Thyroid gland (tissue), 7 donors: Measurements from ENCODE around the gene VCAN.

DNA sequence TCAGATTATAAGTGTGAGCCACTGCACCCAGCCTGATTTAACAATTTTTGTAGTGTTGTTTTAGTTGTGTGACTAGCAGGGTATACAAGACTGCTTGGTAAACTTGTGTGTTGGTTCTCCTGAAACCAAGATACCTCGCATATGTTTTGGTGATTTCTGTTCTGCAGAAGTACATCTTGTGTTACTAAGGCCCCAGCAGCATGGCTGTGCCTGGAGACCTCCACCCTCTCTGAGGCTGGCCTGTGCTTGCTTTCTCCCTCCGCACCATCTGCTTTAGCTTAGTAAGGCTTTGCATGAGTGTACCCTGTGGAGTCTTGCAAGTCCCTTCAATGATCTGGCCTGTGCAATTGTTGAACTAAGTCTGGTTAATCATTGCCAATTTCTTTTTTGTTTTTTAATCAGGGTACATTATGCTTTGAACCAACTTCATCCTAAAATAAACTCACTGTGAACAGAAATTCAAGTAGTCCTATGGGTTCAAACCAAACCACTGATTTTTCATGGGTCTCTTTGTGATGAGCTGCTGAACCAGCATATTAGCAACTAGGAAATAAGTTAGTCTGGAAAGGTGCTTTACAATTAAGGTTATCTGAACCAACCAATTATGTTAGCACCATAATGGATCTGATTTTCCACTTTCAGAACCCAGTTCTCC is 32.3 kb downstream of the ACOT12 start:
- PRO-cap, 2 experiments, result no peak in any of the 2 experiments
- RAMPAGE, long total RNA, 5 experiments, result no peak in any of the 5 experiments

GRCh38 chr5:81607995-81608580 is 142.8 kb downstream of the SSBP2 start:
- PRO-cap, 2 experiments, result no peak in any of the 2 experiments
- RAMPAGE, long total RNA, 5 experiments, result no peak in any of the 5 experiments

DNA sequence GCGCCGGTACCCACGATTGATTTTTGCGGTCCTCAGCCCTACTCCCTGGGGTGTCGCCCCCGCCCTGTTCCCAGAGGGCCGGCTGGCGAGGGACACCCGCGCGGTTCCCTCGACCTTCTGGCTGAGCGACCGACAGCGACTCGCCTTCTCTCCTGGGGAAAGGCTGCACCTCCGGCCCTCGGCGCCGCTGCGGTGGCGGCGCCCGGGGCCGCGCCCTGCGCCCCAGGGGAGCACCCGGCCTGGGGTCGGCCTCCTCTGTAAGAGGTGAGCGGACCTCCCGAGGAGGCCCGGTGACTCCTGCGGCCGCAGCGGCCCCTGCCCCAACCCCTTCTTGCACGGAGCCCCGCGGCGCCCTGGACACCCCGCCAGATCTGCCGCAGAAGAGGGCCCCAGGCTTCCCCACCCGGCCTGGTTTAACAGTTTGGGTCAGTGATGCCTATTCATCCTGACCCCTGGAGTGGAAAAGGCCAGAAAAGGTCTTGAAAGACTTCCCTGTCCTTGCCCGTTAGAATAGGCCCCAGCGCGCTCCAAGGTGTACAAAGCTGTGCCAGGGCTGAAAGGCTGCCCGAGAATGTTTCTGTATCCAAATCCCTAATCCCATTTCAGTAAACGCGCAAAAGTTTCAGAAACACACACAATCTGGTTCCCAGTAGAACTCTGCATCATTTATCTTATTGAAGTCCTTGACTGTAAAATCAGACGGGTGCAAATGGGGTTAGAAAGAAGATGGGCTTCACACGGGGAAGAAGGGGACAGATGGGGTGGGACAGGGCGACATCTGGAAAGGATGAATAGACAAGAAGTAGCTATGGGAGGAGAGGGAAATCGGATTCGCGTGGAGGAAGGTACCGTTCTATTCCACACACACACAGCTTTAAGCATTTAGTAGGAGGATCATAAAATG is 1.0 kb upstream of the SSBP2 start:
- PRO-cap, 2 experiments, result peak in 2 of 2 experiments; most common plus-strand start position 73 of the sequence (in 2); most common minus-strand start position 119 of the sequence (in 2)
- RAMPAGE, long total RNA, 5 experiments, result no peak in any of the 5 experiments

DNA sequence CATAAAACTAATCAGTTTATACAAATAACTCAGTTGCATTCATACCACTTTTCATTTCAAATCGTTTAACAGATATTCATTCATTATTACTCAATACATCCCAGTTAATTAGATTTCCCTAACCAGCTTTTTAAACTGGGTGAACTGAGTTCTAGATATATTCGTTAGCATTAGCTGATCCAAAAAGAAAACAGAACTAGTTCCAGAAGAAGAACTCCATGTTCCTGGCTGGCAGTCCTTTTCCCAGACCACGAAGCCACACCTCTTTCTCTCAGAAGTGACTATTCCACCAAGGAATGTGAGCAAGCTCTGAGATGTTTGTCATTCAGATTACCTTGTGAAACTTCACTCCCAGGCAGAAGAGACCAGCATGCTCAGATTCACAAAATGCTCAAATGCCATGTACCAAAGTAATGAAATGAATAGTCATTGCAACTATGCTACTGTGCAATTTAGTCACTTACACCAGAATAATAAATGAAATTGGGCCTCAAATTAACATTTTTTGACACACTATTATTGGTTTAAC is 4.4 kb upstream of the SSBP2 start:
- PRO-cap, 2 experiments, result peak in 2 of 2 experiments; most common plus-strand start position 348 of the sequence (in 2); most common minus-strand start position 249 of the sequence (in 1)
- RAMPAGE, long total RNA, 5 experiments, result no peak in any of the 5 experiments

DNA sequence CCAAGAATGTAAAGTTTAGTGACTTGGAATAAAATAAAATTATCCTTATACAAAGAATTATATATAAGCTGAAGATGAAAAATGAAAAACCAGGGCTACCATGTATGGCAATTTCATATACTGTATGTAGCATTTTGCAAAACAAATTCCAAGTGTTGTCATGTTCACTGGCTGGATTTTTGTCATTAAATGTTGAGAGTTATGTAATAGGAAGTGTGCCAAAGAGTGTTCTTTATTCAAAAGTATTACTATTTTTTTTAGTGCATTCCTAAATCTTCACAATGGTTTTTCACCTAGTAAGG is 5.0 kb upstream of the SSBP2 start:
- PRO-cap, 2 experiments, result peak in 1 of 2 experiments; most common minus-strand start position 181 of the sequence (in 1)
- RAMPAGE, long total RNA, 5 experiments, result no peak in any of the 5 experiments

DNA sequence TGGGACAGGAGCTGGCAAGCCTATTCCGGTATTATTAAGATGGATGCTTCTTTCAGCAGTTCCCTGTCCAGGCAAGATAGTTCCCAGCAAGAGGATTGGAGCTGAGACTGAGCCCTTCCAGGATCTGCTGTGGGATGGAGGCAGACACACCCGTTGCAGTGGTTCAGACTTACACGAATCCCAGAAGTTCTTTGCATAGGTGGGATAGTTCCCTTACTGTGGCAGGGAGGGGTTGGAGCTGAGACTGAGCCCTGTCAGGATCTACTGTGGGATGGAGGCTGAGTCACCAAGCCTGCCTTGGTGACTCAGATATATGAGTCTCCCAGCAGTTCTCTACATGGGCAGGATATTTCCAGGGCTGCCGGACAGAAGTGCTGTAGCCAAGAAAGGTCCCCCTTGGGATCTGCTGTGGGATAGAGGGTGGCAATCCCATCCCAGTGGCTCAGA is 18.5 kb downstream of the XRCC4 start:
- PRO-cap, 2 experiments, result no peak in any of the 2 experiments
- RAMPAGE, long total RNA, 5 experiments, result no peak in any of the 5 experiments

- PRO-cap, 2 experiments, result no peak in any of the 2 experiments
- RAMPAGE, long total RNA, 5 experiments, result no peak in any of the 5 experiments
Observed at GRCh38 chr5:83157078-83157571, 79.8 kb downstream of the XRCC4 start.

GRCh38 chr5:83471252-83472136 is at the start of gene VCAN:
TSS of gene VCAN (plus strand) at chr5:83471744.
- PRO-cap, 2 experiments, result peak in 2 of 2 experiments; most common plus-strand start chr5:83471746 (in 1); most common minus-strand start chr5:83471608 (in 2)
- RAMPAGE, long total RNA, 5 experiments, result start-site peak on the plus strand in 3 of 5 experiments, at chr5:83471592-83471834 at its widest, 32 to 1,540 reads per replicate

- PRO-cap, 2 experiments, result no peak in any of the 2 experiments
- RAMPAGE, long total RNA, 5 experiments, result no peak in any of the 5 experiments
Observed at GRCh38 chr5:83472137-83472374, 512 bp downstream of the VCAN start.

DNA sequence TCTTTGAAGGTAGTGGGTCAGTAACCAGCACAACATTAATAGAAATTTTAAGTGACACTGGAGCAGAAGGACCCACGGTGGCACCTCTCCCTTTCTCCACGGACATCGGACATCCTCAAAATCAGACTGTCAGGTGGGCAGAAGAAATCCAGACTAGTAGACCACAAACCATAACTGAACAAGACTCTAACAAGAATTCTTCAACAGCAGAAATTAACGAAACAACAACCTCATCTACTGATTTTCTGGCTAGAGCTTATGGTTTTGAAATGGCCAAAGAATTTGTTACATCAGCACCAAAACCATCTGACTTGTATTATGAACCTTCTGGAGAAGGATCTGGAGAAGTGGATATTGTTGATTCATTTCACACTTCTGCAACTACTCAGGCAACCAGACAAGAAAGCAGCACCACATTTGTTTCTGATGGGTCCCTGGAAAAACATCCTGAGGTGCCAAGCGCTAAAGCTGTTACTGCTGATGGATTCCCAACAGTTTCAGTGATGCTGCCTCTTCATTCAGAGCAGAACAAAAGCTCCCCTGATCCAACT is 68.5 kb downstream of the VCAN start:
- PRO-cap, 2 experiments, result no peak in any of the 2 experiments
- RAMPAGE, long total RNA, 5 experiments, result no peak in any of the 5 experiments

GRCh38 chr5:83541743-83542357 is 70.3 kb downstream of the VCAN start:
- PRO-cap, 2 experiments, result no peak in any of the 2 experiments
- RAMPAGE, long total RNA, 5 experiments, result no peak in any of the 5 experiments

- PRO-cap, 2 experiments, result peak in 1 of 2 experiments; most common plus-strand start chr5:84384001 (in 1); most common minus-strand start chr5:84383884 (in 1)
- RAMPAGE, long total RNA, 5 experiments, result no peak in any of the 5 experiments
Observed at GRCh38 chr5:84383447-84384093, 1.1 kb downstream of the EDIL3 start.

DNA sequence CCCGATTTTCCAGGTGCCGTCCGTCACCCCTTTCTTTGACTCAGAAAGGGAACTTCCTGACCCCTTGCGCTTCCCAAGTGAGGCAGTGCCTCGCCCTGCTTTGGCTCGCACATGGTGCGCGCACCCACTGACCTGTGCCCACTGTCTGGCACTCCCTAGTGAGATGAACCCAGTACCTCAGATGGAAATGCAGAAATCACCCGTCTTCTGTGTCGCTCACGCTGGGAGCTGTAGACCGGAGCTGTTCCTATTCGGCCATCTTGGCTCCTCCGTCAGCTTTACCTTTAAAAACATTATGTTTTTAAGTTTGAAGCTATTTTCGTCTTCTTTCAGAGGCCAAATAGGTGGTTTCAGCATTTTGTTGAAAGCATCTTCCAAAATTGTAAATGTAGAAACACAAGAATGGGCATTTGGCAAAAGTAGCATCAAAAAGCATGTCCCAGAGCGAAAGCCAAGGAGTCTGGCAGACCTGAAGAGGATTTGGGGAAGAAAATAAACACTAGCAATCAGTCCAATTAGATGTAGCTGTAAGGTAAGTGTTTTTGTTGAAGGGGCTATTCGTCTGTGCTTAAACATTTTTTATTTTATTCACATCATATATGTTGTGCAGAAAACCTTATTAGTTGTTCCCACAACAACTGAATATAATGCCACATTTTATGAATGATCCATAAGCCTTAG is 954.2 kb upstream of the COX7C start:
- PRO-cap, 2 experiments, result no peak in any of the 2 experiments
- RAMPAGE, long total RNA, 5 experiments, result no peak in any of the 5 experiments

DNA sequence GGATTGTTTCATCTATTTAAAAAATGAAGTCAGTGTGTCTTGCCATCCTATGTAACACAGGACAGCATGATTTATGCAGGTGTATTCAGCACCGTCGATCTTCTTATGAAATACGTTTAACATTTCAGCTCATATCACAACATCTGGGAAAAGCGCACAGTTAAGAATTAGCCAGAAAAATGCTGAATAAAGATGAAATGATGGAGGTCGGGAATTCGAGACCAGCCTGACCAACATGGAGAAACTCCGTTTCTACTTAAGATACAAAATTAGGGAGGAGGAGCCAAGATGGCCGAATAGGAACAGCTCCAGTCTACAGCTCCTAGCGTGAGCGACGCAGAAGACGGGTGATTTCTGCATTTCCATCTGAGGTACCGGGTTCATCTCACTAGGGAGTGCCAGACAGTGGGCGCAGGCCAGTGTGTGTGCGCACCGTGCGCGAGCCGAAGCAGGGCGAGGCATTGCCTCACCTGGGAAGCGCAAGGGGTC is 107.3 kb upstream of the COX7C start:
- PRO-cap, 2 experiments, result no peak in any of the 2 experiments
- RAMPAGE, long total RNA, 5 experiments, result no peak in any of the 5 experiments

GRCh38 chr5:87251553-87251802 is 16.2 kb upstream of the RASA1 start:
- PRO-cap, 2 experiments, result no peak in any of the 2 experiments
- RAMPAGE, long total RNA, 5 experiments, result no peak in any of the 5 experiments

DNA sequence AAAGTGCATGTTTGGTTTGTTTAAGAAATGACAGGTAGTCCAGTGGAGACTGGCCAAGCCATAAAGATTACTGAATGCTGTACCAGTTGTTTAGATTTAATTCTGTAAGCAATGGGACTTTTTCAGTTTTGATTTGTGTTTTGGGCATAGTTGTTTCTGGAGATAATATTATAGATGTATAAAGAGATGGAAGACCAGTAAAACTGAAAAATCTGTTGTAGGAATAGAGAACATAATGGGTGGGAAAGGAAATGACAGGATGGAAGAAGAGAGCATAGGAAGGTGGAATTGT is 46.5 kb downstream of the RASA1 start:
- PRO-cap, 2 experiments, result no peak in any of the 2 experiments
- RAMPAGE, long total RNA, 5 experiments, result no peak in any of the 5 experiments

DNA sequence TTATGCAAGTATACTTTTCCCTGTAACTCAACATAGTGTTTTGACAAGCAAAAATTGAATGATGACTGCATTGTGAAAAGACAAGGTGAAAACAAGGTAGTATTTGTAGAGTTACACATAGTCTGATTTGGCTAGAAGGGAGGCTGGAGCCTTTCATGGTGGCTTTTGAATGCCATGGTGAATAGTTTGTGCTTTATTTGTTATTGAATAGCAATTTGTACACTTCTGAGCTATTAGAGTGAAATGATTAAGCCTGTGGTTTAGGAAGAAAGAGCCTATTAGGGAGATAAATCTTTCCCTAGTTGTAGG is 53.0 kb downstream of the RASA1 start:
- PRO-cap, 2 experiments, result no peak in any of the 2 experiments
- RAMPAGE, long total RNA, 5 experiments, result no peak in any of the 5 experiments

DNA sequence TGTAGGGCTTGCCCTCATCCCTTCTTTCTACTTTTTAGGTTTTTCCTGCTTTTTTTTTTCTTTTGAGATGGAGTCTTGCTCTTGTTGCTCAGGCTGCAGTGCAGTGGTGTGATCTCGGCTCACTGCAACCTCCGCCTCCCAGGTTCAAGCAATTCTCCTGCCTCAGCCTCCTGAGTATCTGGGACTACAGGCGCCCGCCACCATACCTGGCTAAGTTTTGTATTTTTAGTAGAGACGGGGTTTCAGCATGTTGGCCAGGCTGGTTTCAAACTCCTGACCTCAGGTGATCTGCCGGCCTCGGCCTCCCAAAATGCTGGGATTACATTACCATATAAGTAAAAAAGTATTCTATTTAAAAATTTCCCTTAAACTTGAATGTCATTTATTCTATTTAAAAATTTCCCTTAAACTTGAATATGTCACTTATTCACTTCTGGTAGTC is 37.5 kb downstream of the CCNH start:
- PRO-cap, 2 experiments, result no peak in any of the 2 experiments
- RAMPAGE, long total RNA, 5 experiments, result no peak in any of the 5 experiments

DNA sequence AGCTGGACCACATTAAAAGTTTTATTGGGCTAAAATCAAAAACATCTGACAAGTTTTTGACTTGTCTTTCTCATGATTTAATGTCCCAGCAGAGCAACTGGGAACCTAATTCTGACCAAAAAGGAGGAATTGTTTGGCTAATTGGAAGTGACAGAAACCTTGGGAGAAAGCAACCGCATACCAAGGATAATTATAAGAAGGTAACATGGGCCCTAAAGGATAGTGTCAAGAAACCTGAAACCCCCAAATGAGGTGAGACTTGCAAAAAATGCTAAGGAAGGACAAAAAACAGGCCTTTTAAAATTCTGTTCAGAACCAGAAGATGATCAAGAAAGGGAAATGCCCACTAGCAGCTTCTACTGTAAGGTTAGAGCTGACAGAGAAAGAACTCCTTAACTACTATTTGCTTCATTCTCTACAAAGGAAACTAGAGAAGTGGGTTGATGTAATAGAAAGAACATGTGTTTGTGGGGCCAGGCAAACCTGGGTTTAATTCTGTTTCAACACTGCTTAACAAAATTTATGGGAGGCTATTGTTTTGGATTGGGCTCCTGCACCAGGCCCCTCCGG is 17.1 kb upstream of the TMEM161B start:
- PRO-cap, 2 experiments, result no peak in any of the 2 experiments
- RAMPAGE, long total RNA, 5 experiments, result no peak in any of the 5 experiments

DNA sequence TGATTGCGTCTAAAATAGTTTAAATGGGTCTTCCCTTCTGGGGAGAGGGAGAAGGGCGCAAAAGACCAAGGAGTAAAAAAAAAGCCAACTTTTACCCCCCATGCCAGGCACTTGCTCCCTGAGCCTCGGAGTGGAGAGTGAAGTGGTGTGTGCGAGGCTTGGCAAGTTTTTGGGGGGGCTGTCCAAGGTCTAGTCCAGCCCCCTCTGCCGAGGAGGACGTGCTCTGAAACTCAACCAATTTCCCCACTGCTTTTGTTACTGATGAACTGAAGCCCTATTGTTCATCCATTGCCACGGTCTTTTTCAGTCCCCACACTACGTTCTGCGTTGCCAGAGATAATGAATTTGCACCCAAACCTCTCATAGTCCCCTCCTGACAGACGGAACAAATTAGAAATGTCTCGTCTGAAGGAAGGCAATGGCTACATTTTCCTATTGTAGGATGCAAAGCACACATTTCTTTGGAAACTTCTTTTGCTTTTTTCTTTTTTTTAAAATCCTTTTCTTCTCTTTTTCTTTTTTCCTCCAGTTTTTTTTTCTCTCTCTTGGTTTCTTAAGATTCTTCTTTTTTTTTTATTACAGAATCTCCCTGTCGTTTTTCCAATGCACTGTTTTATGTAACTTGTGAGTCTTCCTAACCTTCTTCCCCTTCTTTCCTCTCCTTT is 209.7 kb downstream of the MEF2C start:
- PRO-cap, 2 experiments, result no peak in any of the 2 experiments
- RAMPAGE, long total RNA, 5 experiments, result no peak in any of the 5 experiments